NCI-H460 (cell line): ENCODE measurements around the genes MAB21L2 and FHIP1A.

DNA sequence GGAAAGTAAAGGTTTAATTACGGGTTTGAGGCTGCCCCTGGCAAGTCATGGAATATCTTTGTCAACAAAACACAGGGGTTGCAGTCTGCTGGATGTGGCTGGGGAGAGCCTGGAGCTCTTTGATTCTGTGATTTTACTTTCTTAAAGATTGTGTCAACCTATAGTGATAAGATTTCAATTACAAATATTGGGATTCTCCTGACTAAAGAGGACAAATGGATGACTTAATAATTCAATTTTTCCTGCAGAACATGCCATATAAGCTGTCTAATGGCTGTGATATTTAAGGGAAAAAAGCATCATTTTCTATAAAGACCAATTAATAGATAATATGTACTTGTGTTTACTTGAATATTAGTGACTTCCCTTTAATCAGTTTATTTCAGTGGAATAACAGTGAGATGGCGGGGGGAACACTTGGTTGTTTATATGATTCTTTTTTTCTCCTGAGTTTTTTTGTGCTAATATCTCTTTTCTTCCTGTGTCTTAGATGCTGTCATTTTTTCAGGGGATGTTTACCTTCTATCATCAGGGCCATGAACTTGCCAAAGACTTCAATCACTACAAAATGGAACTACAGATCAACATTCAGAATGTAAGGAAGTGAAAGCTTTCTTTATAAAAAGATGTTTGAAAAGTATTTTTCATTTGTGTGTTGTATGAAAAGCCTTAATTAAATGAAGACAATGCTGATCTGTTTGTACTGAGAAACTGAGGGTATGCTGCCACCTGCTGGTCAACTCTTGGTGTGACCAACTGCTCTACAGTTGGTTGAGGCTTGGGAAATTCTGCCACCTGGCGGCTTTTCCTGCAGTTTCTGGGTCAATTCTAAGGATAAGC is 134.6 kb downstream of the ARHGAP10 start:
RAMPAGE:
- cytosol, long total RNA: no peak
- long total RNA: no peak
- nucleus, long total RNA: no peak

GRCh38 chr4:147874688-147875348 is 142.9 kb downstream of the ARHGAP10 start:
RAMPAGE:
- cytosol, long total RNA: no peak
- long total RNA: no peak
- nucleus, long total RNA: no peak

GRCh38 chr4:148044864-148045297 is 313.0 kb downstream of the ARHGAP10 start:
RAMPAGE:
- cytosol, long total RNA: no peak
- long total RNA: no peak
- nucleus, long total RNA: no peak

RAMPAGE:
- cytosol, long total RNA: no peak
- long total RNA: no peak
- nucleus, long total RNA: no peak
Observed at GRCh38 chr4:148053265-148053924, 321.5 kb downstream of the ARHGAP10 start.

DNA sequence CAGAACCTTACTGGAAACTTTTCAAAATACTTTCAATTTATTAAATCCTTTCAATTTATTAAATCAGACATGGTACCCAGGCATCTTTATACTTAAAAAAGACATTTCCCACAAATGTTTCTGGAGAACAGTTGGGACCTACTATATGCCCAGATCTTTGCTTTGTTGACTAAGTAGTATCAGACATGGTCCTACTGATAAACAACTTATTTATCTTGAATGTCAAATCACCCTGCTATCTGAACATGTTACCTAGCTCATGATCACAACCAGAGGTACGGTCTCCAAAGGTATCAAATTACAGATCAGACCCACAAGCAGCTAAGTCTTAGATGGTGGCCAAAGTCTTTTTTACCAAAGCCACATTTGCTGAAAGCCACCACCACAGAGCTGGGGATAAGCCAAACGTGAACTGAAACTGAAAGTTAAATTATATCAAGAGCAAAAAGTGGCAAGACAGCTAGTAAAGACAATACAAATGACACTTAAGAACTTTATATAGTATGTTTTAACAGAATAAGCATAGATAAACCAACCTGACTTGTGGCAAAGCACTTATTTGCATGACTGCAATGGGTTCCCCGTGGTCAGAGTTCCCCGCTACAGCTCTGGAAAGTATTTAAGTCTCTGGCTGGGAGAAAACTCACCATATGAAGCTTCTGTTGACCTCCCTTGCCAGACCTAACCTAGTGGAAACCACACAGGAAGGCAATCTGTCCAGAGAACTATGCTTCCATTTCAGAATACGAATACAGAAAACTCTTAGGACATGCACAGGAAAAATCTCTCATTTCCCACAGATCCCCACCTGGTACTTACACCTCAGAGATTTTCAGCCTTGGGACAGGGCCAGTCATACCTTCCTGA is 225.4 kb downstream of the NR3C2 start:
RAMPAGE:
- cytosol, long total RNA: no peak
- long total RNA: no peak
- nucleus, long total RNA: no peak

DNA sequence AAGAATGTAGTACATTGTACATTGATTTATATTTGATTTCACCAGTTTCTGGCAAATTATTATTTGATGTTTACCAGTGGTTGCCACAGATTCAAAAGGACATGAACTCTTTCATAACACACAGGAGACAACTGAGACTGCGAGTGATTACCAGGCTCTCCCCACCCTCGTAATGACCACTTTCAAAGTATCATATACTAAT is 158.5 kb downstream of the NR3C2 start:
RAMPAGE:
- cytosol, long total RNA: no peak
- long total RNA: no peak
- nucleus, long total RNA: no peak

DNA sequence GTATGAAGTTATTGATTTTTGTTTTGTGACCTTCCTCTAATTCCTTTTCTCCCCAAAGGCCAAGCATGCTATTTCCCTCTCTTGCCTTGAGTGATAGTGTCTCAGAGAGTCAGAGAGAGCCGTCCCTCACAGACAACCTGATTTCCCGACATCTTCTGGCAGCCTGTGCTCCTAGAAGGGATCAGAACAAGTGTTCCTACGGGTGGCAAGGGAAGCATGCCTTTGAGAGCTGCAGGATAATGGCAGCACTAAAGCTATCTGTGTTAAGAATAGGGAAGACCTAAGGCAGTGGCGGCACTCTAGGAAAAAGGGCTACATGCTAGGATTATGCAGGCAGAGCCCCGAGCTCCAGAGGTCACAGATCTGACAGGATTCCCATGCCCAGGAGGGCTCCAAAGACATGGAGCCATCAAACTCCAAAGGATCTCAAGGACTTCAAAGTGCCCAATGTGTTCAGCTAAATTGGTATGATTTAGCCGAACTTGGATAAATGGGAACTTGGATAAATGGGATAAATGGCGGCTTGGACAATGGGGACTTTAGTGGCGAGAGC is 106.2 kb downstream of the NR3C2 start:
RAMPAGE:
- cytosol, long total RNA: no peak
- long total RNA: no peak
- nucleus, long total RNA: no peak

RAMPAGE:
- cytosol, long total RNA: no peak
- long total RNA: no peak
- nucleus, long total RNA: no peak
Observed at GRCh38 chr4:148422910-148423796, 19.1 kb downstream of the NR3C2 start.

RAMPAGE:
- cytosol, long total RNA: no peak
- long total RNA: no peak
- nucleus, long total RNA: start-site peak on the plus strand at chr4:150078754-150078816, 98 and 26 reads in 2 replicates
Observed at GRCh38 chr4:150078522-150079109, 371 bp downstream of the DCLK2 start.

RAMPAGE:
- cytosol, long total RNA: no peak
- long total RNA: no peak
- nucleus, long total RNA: no peak
Observed at GRCh38 chr4:150581320-150582720, at the start of gene MAB21L2. TSS of gene MAB21L2 (plus strand) at chr4:150582151.

DNA sequence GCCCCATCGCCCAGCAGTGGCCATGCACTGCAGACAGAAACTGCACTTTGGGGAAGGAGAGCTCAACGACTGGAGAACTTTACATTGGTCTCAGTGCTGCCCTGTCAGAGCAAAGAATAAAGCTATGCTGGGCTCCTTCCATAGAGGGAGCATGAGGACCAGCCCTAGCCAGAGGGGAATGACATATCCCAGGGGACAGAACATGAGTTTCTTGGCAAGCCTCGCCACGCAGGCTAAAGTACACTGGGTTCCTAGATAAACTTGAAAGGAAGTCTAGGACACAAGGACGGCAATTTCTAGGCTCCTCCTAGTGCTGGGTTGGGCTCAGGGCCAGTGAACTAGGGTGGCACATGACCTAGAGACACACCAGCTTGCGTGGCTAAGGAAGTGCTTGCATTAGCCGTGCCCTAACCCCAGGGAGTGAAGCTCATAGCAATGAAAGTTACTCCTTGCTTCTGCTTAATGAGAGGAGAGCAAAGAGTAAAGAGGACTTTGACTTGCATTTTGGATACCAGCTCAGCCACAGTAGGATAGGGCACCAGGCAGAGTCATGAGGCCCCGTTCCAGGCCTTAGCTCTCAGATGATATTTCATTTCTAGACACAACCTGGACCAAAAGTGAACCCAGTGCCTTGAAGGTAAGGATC is 141.0 kb downstream of the MAB21L2 start:
RAMPAGE:
- cytosol, long total RNA: no peak
- long total RNA: no peak
- nucleus, long total RNA: no peak

GRCh38 chr4:150726933-150727290 is 145.0 kb downstream of the MAB21L2 start:
RAMPAGE:
- cytosol, long total RNA: no peak
- long total RNA: no peak
- nucleus, long total RNA: no peak

DNA sequence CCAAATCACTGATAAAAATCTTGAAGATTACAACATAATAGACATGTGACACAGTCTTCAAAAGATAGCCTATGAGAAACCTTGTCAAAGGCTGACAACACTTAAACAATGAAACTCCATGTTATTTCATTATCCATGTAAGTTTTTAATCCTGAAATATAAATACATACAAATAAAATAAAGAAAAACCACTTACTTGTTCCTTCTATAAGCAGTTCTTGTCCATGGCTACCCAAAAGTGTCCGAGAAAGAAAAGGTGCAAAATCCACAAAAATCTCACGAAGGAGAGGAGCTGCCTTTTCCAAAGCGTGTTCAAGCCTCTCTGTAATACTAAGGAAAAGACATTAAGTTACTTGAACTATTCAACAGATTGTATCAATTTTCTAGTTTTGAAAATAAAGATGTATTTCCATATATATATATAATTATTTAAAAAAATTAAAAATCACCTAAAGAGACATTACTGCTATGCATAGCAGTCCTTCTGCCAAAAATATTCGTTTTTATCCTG is 209.0 kb downstream of the LRBA start:
RAMPAGE:
- cytosol, long total RNA: no peak
- long total RNA: no peak
- nucleus, long total RNA: no peak

RAMPAGE:
- cytosol, long total RNA: no peak
- long total RNA: no peak
- nucleus, long total RNA: no peak
Observed at GRCh38 chr4:151049238-151049737, 34.2 kb upstream of the LRBA start.

DNA sequence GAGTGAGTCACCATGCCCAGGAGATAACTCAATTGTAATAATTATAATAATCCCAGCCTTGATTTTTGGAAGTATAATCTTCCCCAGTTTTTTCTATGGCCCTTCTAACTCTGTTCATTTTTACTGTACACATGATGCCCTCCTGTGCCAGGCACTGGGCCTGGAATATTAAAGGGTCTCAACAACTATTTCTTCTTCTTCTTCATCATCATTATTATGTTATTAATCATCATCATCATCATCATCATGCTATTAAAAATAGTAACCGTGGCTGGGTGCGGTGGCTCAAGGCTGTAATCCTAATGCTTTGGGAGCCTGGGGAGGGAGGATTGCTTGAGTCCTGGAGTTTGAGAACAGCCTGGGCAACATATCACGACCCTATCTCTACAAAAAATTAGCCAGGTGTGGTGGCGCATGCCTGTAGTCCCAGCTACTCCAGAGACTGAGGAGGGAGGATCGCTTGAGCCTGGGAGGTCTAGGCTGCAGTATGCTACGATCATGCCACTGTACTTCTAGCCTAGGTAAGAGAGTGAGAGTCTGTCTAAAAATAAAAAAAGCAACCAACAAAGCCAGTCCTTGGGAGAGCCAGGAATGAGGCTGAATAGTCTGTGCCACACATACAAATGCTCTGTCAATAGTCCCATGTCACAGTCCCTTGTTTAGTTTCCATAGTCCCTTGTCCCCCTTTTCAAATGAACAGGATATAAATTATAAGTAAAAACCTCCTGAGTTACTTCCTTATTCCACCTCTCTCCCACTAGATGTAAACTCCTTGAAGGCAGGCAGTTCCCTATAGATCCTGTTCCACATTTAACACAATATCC is 19.4 kb upstream of the PRSS48 start:
RAMPAGE:
- cytosol, long total RNA: no peak
- long total RNA: no peak
- nucleus, long total RNA: no peak

GRCh38 chr4:151260230-151260873 is 16.6 kb upstream of the PRSS48 start:
RAMPAGE:
- cytosol, long total RNA: no peak
- long total RNA: no peak
- nucleus, long total RNA: no peak

RAMPAGE:
- cytosol, long total RNA: no peak
- long total RNA: no peak
- nucleus, long total RNA: no peak
Observed at GRCh38 chr4:151277326-151277634, 319 bp downstream of the PRSS48 start.

DNA sequence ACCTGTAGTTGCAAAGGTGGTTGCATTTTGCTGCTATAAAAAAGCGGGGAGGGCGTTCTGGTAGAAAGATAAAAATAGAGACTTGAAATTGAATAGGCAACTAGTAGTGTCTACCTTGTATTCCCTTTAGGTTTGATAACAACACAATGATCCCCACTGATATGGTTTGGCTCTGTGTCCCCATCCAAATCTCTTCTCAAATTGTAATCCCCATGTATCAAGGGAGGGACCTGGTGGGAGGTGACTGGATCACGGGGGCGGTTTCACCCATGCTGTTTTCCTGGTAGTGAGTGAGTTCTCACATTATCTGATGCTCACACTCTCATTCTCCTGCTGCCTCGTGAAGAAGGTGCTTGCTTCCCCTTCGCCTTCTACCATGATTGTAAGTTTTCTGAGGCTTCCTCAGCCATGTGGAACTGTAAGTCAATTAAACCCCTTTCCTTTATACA is 6.5 kb upstream of the FHIP1A start:
RAMPAGE:
- cytosol, long total RNA: no peak
- long total RNA: no peak
- nucleus, long total RNA: no peak

DNA sequence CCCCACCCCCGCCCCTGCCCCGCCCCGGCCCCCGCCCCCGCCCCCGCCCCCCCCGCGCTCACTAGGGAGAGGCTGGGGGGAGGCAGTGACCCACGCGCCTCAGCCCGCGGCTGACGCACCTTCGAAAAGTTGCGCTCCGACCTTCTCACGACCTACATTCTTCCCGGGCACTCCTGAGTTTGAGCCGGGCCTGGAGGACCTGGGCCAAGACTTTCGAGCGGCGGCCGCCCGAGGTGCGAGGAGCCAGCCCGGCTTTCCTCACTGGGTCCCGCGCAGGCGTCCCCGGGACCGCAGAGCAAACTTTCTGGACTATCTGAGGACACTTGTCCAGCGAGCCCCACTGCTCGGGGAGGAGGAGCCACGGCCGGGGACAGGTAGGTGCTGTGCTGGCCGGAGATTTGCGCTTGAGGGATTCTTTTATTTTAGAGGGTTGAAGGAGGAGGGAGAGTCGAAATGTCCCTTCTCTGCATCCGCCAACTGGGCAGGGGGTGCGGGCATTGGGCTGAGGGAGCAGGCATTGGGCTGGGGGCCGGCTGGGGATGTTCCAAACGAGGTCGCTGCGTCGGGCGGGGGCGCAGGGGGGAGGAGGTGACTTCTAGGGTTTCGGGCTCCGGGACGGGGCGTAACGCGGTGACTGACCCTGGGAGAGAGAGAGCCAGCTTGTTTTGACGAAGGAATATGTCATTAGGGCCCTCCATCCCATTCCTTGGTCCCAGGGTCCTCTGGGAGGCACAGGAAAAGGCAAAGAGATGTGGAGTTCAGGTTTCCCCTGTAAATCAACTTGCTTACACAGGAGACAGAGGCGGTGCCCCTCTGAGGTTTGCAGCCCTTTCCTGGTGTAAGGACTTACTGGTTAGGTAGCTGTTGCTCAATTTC is at the start of gene FHIP1A:
Gene FHIP1A (plus strand): TSS at position 85 of the 876 bp plus-strand sequence.
RAMPAGE:
- cytosol, long total RNA: no peak
- long total RNA: no peak
- nucleus, long total RNA: no peak

DNA sequence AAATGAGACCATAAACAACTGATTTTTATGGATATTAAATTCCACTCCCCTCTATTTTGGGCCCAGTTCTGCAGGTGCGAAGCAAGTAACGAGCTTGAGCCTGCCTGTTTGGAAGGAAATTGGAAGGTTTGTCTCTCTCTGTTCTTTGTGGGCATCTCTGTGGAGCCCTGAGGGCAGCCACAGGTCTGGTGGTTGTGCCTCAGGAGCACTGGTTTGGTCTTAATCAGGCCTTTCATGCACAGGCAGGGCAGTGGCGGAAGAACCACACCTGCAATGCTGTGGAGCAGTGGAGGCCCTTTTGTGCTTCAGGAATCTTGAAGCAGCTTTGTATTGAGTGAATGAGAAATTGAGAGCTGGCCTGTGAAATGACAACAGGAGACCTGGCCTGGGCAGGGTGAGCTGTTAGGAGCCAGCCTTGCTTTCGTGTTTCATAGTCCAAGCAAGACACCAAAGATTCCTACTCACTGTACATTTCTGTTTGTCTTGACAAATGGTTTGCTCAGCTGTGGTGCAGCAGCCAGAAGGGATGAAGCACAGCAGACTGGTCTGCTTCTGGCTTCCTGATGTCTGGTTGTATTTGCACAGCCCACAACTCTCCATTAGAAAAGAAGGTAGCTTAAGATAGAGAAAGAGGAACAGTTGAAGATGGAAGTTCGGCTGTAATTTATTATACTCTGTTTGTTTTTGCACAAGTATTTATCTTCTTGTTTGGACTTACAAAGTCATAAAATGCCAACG is 96.6 kb downstream of the GATB start:
RAMPAGE:
- cytosol, long total RNA: no peak
- long total RNA: no peak
- nucleus, long total RNA: no peak